ReNcell CX (cell line): ENCODE measurements around a stretch of chr19.

DNA sequence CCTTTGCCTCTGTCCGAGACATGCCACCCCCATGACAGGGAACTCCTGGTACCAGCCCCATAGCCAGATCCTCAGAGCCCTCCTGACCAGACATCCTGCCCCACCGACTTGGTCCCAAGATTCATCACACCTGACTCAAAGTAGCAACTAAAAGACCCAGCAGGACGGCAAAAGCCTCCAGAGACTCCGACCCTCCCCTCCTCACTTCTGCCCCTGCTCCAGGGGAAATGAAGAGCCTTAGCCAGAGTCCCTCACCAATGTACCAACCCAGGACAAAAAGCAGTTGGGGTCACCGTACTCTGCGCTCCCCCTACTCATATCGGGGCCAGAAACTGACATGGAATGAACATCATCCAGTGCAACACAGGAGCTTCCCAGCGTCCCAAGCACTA is 1.8 kb downstream of the EEF2 start:
- PRO-cap: no peak

DNA sequence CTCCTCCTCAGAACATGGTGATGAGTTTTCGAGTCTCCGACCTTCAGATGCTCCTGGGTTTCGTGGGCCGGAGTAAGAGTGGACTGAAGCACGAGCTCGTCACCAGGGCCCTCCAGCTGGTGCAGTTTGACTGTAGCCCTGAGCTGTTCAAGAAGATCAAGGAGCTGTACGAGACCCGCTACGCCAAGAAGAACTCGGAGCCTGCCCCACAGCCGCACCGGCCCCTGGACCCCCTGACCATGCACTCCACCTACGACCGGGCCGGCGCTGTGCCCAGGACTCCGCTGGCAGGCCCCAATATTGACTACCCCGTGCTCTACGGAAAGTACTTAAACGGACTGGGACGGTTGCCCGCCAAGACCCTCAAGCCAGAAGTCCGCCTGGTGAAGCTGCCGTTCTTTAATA is 5.4 kb downstream of the PIAS4 start:
- PRO-cap: no peak

- PRO-cap: no peak
Measured at GRCh38 chr19:4023493-4024322, 16.2 kb downstream of the PIAS4 start.

GRCh38 chr19:4034909-4036173 is 27.8 kb downstream of the PIAS4 start:
- PRO-cap: no peak

- PRO-cap: no peak
Measured at GRCh38 chr19:4044061-4044875, 22.4 kb downstream of the ZBTB7A start.

- PRO-cap: no peak
Measured at GRCh38 chr19:4046096-4046939, 20.4 kb downstream of the ZBTB7A start.

GRCh38 chr19:4048085-4048588 is 18.6 kb downstream of the ZBTB7A start:
- PRO-cap: no peak

DNA sequence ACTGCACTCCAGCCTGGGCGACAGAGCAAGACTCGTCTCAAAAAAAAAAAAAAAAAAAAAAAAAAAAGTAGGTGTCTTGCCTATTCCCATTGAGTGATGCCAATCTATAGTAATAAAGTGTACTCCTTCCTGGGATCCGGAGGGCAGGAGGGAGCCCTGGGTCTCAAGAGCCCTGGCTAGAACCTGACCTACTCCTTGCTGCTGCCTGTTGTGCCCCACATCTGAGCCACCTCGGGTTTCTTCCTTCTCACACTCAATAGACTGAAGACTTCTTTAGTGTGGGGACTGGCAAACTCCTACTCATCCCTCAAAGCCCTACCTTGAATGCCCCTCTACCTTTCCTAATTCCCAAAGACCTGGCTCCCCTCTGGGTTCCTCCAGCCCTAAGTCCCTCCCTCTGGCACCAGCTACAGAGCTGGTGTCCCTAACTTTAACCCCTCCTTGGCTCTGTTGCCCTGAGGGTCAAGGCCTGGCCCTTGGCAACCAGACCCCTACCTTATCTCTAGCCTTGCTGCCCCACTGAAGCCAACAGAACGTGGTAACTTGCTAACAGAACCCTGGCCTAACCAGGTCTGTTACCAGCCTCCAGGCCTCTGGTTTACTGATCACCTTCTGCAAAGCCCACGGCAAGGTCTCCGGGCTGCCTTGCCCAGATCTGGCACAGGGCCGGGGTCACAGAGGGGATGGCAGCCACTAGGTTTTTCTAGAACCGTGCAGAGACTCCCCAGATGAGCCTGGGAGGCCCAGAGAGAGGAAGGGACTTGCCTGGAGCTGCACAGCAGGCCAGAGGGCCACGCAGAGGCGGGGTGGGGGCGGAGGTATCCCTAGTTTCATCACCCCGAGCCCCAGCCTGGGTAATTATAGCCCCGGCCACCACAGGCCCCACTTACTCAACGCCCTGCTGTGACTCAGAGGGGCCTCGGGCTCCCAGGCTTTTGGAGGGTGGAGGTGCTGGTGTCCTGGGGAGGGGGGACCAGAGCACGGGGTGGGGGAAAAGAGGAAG is 15.3 kb downstream of the ZBTB7A start:
- PRO-cap: no peak

GRCh38 chr19:4060361-4061025 is 6.2 kb downstream of the ZBTB7A start:
- PRO-cap: no peak

DNA sequence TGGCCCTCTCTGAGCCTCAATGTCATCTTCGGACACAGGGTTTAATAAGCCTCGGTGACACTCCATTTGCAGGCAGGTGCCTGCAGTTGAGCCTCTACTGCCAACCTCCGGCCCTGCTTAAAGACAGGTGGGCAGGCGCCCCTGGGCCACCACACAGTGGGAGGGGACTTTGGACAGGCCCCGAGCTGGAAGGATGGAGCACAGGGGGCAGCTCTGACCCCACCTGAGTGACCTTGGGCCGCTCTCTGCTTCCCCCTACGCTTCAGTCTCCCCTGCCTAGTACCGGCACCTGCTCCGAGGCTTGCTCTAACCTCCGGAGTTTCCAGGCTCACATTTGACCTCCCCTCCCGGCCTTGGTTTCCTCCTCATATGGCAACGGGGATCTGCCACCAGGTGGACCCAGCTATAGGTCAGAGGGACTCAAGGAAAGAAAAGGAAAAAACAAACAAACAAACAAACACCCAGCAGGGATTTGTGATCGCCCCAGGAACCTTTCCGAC is 3.1 kb downstream of the ZBTB7A start:
- PRO-cap: no peak

DNA sequence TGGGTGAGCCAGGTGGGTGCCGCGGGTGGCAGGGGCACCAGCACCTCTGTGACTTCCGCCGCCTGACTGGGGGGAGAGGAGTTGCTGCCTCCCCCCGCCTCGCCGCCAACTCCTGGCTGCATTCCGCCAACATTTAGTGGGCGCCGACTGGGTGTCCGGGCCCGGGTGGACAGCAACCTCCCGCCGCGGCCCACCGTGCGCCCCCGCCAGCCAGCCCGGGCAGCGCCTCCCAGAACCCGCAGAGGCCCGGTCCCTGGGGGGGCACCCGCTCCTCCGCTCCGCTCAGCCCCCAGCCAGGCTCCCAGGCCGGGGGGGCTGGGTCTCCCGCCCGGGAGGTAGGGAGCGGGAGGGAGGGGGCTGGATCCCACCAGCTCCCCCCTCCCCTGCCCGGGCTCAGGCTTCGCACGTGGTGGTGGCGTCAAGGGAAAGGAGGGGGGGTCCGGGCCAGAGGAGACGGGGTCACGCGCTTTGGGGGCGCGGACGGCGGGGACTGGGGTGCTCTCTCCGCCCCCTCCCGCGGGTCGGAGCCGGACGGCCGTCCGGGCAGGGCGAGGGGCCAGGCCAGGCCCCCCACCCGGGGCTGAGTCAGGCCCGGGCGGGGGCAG is 1.9 kb downstream of the ZBTB7A start:
- PRO-cap: bidirectional peak, plus-strand start at position 432 of the sequence, minus-strand start at position 124 of the sequence

DNA sequence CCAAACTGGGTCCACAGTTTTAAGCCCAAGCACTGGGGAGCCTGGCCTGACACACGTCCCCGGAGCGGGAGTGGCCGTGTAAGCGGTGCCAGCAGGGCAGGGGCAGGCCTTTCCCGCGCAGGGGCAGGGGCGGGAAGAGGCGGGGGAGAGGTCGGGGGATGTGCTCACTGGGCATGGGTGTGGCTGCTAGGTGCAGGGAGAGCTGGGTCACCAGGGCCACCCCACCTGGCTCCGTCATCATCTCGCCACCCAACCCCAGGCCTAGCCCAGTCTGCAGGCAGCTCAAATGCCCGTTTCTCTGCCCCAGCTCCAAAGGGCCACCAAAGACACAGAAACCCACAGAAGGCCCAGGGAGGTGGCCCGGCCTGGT is 27.9 kb downstream of the MAP2K2 start:
- PRO-cap: no peak

GRCh38 chr19:4154587-4155252 is 1.3 kb downstream of the CREB3L3 start:
- PRO-cap: no peak

- PRO-cap: no peak
Measured at GRCh38 chr19:4157843-4158203, 4.4 kb downstream of the CREB3L3 start.

DNA sequence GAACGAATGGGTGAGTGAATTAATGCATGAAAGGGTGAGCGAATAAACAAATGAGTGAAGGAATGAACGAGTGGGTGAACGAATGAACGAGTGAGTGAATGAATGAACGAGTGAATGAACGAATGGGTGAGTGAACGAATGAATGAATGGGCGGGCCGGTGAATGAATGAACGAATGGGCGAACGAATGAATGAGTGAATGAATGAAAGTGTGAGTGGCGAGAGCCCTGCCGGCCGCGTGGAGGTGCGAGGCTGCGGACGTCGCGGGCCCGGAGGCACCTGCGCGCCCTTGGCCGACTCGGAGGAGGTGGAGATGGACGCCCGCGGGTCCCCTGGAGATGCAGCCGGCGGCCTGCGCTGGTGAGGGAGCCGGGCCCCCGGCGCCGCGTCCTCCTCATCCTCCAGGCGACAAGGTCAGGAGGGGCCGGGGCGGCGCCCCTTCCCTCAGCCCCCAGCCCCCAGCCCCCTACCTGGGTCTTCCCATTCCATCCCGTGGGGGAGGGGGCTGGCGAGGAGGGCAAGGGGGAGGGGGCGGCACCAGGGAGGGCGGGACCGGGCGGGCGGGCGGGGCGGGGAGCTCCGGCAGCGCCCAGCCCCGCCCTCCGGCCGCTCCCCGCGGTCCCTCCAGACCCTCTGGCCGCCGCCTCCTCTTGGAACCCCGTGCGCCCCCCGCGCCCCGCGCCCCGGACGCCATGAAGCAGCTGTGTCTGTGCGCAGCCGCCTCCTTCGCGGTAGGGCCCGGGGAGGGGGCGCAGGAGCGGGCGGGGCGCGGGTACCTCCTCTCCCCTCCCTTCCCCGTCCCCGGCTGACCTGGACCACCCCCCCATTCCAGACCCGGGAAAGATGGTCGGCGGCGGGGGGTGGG is 15.5 kb downstream of the ANKRD24 start:
- PRO-cap: no peak

DNA sequence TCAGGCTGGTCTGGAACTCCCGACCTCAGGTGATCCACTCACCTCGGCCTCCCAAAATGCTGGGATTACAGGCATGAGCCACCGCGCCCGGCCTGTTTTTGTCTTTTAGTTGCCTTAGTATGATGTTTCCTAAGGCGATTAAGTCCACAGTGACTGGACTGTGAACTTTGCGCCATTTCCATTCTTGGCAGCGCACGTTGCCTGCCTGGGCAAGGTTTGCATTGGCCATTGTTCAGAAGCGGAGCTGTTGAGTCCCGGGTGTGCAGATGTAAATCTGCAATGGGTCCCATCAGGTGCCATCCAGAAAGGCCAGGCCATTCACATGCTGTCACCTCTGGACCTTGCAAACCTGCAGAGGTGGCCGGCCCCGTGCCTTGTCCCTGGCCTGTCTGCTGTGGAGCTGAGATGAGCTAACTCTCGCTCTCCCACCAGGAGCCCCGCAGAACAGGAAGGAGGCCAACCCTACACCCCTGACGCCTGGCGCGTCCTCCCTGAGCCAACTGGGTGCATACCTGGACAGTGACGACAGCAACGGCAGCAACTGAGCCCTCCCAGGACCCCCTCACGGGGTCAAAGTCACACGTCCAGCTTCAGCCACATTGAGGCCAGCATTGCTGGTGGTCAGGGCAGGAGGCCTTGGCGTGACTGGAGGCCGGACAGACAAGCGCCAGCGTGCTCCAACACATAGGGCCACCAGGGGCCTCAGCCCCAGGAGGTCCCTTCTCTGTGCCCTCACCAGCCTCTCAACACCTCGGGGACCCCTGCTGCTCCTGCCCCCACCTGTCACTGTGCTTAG is 10.7 kb upstream of the SHD start:
- PRO-cap: no peak

GRCh38 chr19:4284180-4285051 is 5.3 kb downstream of the SHD start:
- PRO-cap: no peak

DNA sequence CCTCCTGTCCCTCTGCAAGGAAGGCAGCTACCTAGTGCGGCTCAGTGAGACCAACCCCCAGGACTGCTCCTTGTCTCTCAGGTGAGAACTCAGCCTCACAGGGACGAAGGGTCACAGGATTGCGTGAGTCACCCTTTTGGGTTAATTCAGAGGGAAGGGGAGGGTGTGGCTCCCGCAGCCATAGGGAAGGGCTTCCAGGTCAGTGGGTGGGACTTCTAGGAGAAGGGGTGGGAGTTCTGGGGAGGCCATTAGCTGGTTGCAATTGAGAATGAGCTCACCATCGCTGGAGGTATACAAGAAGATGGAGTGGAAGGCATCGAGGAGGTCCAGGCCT is 9.2 kb downstream of the SHD start:
- PRO-cap: no peak

GRCh38 chr19:4358861-4360149 is 15.9 kb downstream of the MPND start:
- PRO-cap: no peak

- PRO-cap: no peak
Measured at GRCh38 chr19:4361893-4362914, 18.8 kb downstream of the MPND start.